Type B pancreatic cell (in vitro differentiated cells): ENCODE data around the gene MKX.

GRCh38 chr10:24894612-24895292, 57.7 kb downstream of the PRTFDC1 start:
- PRO-cap = no peak

DNA sequence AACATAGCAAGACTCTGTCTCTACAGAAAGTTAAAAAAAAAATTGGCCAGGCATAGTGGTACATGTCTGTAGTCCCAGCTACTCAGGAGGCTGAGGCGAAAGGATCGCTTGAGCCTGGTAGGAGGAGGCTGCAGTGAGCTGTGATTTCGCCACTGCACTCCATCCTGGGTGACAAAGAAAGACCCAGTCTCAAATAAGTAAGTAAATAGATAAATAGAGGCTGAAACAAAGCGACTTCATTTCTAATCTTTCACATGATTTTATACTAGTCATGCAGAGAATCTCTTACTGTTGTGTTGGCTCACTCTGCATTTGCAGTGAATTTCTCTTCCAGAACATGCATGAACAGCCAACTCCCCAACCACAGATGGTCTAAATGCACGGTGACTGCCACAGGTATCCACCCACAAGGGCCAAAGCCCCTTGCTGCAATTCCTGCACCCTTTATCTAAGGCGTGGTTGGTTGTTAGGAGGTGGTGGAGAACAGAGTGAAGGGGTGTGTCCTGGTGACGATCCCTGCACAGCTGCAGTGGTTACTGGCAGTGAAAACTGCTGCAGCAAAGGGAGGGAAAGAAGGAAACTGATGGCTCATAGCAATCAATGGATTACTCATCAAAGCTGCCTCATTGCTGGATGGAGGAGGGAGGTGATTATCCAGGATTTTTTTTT, 50.7 kb downstream of the PRTFDC1 start:
- PRO-cap = no peak

DNA sequence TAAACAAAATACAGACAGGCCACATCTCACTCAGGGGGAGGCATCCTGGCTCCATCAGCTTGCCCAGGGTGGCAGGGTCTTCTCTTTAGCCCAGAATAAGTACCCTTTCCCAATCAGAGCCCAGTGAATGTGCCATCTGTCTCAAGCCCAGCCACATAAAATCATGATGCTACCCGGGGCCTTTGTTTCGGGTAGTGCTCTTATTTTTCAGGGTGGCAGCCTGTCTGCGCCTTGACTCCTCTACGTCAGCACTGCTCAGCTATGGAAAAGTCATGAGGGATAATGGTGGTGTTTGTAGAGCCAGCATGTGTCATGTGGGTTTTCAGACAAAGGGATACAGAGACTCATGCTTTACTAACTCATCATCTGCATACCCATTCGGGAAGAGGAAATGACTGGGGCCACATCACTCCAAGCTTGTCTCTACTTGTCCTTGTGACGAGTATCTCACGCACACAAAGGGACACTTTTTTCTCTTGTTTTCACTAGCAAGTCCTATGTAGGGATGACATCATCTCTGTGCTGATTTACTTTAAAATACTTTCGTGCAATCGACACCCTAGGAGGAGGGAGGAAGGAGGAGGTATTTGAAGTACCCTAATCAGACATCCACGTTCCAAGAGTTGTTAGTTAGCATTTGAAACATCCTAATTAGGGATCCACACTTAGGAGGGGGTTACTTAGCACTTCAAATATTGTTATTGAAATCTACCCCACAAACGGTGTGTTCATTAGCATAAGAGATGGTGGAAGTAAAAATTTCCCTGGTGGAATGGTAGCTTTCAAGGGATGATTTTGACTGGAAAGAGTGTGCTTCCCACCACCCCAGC, 51.8 kb downstream of the THNSL1 start:
- PRO-cap = no peak

DNA sequence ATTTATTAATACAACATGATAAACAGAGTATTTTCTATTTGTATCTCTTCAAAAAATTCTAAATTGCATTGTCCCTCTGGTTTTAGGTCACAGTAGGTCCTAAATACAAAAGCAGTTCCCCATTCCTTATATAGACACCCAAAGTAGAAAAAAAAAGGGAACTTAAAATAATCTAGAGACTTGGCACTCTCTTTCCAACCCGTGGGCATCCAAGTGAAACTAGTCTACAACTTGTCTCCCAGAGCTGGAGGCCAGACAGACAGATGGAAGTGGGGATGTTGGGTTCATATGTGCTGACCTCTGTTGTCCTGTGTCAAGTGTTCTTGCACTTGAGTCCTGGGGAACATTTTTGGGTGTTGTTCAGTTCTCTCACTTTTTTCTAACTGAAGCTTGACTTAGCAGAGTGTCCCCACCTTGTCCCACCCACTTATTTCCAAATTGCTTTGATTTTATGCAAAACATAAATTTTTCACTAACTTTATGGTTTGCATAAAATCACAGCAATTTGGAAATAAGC, 42.8 kb downstream of the APBB1IP start:
- PRO-cap = no peak

DNA sequence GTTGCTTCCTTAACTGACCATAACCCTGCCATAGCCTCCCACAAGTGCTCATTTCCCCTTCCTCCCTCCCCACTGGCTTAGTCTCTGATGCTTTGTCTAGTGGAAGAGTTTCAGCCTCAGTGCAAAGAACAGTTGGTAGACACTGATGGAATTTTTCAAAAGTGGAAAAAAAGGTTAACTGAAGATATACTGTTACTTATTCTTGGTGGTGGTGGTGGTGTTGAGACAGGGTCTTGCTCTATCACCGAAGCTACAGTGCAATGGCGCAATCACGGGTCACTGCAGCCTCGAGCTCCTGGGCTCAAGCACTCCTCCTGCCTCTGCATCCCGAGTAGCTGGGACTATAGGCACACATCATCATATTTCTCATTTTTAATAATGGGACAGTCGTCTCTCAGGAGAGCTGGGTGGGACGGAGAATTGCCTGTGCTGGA, 74.3 kb downstream of the APBB1IP start:
- PRO-cap = no peak

DNA sequence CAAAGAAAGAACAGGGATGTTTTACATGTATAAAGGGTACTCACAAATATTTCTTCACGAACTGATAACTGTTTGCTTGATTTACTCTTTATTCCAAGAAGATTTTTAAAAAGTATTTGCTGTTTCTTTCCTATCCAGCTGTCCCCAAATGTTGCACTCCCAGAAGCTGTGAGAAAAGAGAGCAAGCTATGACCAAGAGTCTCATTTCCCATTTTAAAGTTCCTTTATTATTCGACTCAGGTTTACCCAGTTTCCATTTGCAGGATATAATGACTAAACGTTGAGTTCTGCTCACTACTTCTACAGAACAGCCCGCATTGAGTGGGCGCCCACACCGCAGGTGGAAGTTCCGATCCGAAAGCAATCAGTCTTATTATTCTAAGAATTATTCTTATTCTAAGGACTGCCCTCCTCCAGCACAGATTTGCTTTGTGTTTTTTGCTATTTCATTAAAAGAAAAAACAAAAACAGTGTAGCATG, 90.8 kb downstream of the APBB1IP start:
- PRO-cap = no peak

GRCh38 chr10:27687461-27687784, 58.2 kb downstream of the MKX start:
- PRO-cap = no peak

DNA sequence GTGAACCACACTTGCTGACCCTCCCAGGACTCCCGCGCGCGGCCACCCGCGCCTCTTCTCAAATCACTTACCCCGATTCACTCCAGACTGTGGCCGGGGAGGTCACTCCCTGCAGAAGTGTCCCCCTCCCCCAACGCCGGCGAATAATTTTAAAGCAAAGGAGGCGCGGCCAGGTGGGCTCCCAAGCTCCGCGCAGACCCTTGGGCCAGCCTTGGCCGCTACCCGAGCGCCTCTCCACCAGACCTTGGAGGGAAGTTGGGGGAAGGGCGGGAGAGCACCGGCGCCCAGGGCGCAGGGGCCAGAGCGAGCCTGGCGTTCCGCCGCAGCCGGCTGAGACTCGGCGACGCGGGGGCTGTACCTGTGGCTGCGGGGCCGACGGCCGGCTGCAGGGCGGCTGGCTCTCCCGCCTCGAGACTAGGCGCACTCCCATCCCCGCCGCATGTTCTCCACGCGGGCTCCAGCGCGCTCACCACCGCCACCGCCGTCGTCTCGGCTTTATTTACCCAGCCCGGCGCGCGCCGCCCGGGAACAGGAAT, at the start of gene MKX:
TSS of gene MKX (minus strand) at position 471 of the 536 bp plus-strand sequence.
- PRO-cap = no peak

GRCh38 chr10:28326180-28326925, 23.5 kb upstream of the MPP7 start:
- PRO-cap = no peak

- PRO-cap = unidirectional peak, plus-strand start at chr10:28375878
These were observed 72.8 kb upstream of the MPP7 start for GRCh38 chr10:28375672-28376084.

DNA sequence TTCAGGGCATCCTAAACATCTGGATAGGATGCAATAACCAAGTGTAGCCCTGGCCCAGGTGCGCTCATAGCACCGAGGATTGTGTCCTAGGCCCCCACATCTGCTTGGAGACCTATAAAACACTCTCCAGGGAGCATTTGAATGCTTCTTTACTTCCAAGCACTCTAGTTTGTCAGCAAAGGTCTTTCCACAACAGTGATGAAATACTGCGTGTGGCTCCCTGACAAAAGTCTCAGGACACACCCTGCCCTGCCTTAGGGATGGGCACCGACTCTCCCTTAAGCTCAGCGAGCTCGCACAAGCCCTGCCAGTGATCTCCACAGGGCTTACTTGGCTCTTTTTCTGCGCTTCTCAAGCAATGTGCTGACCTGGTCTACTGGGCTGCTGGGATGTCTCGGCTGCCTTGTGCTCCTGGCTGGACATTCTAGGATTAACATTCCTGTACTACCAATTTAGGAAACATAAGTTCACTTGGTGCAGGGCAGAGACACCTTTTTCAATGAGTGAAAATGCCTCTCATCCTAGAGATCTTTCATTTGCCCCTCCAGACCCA, 84.3 kb upstream of the MPP7 start:
- PRO-cap = no peak

DNA sequence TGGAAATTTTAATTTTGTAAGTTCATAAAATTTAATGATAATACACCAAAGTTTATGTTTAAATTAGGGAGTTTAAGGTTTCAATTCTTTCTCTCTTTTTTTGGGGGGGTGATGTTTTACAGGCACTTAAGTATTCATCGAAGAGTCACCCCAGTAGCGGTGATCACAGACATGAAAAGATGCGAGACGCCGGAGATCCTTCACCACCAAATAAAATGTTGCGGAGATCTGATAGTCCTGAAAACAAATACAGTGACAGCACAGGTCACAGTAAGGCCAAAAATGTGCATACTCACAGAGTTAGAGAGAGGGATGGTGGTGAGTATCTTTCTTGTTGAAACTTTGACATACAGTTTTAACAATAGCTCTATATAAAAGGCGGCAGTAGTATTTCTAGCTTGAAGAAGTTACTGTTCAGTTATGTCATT, 2.5 kb downstream of the WAC start:
- PRO-cap = no peak

DNA sequence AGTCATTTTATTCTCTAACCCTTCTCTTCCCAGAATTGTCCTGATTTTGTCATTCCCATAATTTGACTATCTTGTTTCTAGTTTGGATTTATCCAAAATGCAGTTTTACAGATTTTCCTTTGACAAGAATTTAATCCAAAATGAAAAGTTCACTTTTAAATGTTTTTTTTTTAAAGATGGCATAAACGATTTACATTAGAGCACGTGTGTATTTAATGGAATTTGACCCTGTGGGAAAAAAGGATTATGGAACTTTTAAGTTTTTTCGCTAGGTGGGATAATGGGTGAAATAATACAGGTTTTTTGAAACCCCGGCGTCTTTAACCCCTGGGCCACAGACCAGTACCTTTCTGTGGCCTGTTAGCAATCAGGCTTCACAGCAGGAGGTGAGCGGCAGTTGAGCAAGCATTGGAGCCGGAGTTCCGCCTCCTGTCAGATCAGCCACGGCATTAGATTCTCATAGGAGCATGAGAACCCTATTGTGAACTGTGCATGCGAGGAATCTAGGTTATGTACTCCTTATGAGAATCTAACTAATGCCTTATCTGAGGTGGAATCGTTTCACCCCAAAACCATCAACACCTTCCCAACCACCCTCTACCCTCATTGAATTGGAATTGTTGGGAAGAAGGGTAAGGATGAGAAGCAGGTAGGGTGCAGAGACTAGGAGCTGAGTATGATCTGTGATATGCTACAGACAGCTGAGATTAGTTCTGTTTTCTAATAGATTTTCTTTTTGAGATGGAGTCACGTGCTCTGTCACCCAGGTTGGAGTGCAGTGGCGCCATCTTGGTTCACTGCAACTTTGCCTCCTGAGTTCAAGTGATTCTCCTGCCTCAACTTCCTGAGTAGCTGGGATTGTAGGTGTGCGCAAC, 28.7 kb downstream of the WAC start:
- PRO-cap = no peak

DNA sequence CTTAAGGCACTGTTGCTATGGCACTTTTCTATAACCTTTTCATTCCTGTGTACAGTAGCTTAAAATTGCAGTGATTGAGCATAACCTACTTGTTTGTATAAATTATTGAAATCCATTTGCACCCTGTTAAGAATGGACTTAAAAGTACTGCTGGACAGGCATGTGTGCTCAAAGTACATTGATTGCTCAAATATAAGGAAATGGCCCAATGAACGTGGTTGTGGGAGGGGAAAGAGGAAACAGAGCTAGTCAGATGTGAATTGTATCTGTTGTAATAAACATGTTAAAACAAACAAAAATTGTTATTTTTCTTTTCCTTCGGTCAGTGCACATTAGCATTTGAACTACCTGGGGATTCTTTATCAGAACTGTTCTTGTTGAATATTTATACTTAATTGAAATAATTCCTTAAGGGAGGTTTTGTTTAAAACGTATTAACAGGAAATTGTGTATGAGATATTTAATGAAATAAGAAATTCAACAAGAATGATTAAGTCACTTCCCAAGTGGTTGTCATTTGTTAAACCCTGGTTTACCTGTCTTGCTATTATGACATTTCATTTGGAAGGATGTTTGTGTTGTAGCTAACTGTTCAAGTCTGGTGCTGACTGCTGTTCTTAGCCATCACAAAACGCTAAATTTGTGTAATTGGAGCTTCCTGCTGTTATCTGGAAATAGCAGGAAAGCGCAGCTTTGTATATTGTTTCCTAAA, 56.9 kb upstream of the BAMBI start:
- PRO-cap = no peak

GRCh38 chr10:28679732-28679876, 2.3 kb downstream of the BAMBI start:
- PRO-cap = no peak

- PRO-cap = no peak
These were observed 196.2 kb downstream of the BAMBI start for GRCh38 chr10:28873332-28874017.

GRCh38 chr10:29462179-29462489, 172.6 kb downstream of the SVIL start:
- PRO-cap = no peak

GRCh38 chr10:29728579-29729143, 93.9 kb upstream of the SVIL start:
- PRO-cap = no peak

GRCh38 chr10:29740696-29741335, 106.0 kb upstream of the SVIL start:
- PRO-cap = no peak

- PRO-cap = no peak
These were observed 207.4 kb upstream of the SVIL start for GRCh38 chr10:29841860-29842892.